GM12892 (cell line): ENCODE results near the gene MYCN.

- RRBS: no CpG with 5 or more reads among the region's 4 CpGs
Observed at GRCh38 chr2:13006383-13006671, 289.6 kb downstream of the TRIB2 start.

- RRBS: no CpG with 5 or more reads among the region's 11 CpGs
Observed at GRCh38 chr2:13537512-13538537, 821.1 kb downstream of the TRIB2 start.

DNA sequence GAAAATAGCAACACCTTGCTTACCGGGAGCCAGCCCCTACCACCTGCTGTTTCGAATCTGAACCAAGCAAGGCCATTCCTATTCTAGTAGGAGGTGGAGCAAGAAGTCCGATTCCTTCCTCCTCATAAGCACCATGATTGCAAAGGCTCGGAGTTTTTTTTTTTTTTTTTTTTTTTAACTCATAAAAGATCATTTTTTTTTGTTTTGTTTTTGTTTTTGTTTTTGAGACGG lies 77.9 kb downstream of the DDX1 start:
- RRBS: no CpG with 5 or more reads among the region's 5 CpGs

DNA sequence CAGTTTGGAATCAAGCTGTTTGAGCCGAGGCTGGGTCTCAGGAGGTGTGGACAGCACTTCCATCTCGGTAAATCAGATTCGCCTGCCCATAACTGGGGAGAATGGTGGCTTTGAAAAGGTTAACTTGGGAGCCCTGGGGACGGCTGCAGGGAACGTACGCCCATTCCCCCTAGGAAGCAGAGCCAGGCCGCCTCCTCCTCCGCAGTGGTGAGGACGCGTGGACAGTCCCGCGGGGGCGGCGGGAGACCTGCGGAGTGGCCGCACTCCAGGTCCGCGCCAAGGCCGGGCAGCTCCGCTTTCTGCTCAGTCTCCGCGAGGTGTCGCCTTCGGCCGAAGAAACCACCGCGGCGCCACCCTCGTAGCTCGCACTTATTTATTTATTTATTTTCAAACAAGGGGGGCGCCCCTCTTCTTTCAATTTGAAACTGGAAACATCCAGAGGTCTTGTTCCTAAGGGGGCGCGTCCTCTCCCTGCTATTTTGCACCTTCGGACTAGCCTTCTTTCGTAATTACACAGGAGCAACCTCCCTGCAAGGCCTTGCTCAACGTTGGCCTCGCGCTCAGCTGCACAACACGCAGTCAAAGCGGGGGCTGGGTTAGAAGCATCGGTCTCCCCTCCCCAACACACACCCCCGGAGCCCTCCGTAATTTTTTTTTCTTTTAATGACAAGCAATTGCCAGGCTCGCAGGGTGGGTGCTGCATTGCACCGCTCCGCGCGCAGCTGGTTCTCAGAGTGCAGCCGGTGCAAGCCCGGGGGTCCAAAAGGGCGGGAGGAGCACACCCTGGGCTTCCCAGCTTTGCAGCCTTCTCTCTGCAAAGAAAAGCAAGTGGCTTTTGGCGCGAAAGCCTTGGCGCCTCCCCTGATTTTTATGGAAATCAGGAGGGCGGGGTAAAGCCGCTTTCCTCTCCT lies 555 bp upstream of the MYCN start:
- RRBS: no CpG with 5 or more reads among the region's 56 CpGs

- RRBS: 16% methylated on average over 15 of the region's 46 CpGs
Observed at GRCh38 chr2:15940451-15941115, at the start of gene MYCN. MYCN (plus strand) TSS chr2:15940550.

DNA sequence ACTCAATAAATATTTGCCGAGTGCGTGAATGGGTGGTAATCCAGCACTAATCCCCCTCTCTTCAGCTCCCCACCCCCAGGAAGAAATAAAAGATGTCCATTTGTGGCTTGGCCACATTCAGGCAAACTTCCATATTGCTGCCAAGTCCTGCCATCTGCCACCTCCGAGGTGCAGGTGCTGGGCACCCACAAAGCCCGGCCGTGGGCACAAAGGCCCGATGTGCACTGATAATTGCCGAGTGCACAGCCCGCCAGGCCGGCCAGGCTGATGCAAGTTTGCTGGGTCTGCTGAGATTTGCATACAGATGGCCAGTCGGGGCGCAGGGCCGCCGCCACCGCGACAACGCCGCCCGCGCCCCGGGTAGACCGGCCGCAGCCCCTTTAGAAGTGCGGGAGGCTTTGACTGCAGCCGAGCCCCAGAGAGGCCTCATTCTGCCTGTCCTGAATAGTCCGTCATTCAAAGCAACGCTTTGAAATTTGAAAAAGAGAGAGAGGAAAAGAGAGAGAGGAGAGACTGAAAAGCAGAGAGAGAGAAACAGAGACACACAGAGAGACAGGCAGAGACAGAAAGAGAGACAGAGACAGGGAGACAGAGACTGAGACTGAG lies 72.8 kb downstream of the MYCN start:
- RRBS: 14% methylated on average over 6 of the region's 26 CpGs

DNA sequence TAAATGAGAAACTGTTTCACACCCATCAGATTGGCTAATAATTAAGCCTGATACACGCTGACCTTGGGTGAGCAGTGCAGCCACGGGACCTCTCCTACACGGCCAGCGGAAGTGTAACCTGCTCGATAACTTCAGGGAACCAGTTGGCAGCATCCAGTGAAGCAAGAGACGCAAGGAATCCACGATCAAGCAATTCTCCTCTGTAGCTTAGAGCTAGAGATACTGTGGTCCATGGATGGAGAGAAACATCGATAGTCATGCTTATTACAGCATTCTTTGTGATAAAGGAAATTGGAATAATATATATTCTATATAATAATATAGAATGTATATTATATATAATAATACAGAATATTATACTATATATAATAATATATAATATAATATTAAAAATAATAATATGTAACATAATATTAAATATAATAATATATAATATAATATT lies 202.7 kb downstream of the MYCN start:
- RRBS: no CpG with 5 or more reads among the region's 8 CpGs

GRCh38 chr2:16583810-16584582 lies 81.6 kb downstream of the CYRIA start:
- RRBS: no CpG with 5 or more reads among the region's 2 CpGs

DNA sequence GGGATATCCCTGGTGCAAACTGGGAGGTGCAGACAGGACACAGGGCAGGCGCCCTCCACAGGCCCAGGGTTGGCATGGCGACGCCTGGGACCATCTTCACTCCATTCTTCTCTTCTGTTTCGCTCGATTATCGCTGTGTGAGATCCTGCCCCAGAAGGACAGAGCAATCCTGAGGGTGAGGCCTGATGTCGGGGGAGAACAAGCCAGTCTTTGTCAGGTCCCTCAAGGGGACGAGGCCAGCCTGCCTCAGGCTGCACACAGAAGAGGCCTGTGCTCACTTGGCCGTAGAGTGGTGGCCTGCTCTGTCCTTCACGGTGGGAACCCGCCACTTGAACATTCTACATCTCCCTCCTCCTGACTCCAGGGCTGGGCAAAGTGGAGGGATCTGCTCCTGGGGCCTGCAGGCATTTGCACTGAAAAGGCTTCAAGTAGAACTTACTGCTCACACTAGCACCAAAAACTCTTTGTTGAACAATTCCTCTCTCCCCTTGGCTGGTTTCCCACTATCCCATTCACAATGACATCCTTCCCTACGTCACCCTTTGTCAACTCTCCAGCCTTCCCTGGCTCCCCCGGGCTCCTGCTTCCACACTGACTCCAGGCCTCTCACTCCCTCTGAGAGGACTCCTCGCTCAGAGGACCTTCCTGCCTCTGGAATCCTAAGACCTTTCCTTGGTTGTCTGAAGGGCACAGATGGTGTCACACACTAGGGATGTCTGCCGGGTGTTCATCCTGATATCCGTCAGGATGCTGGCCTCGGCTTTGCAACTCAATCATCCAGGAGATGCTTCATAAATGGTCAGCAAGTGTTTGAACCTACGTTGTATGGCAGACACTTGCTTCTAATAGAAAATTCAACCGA lies 49.5 kb downstream of the CYRIA start:
- RRBS: no CpG with 5 or more reads among the region's 19 CpGs

GRCh38 chr2:16704676-16704984 lies 39.0 kb upstream of the CYRIA start:
- RRBS: no CpG with 5 or more reads among the region's 3 CpGs

GRCh38 chr2:17615861-17616406 lies 75.4 kb downstream of the VSNL1 start:
- RRBS: no CpG with 5 or more reads among the region's 3 CpGs

- RRBS: no CpG with 5 or more reads among the region's 6 CpGs
Observed at GRCh38 chr2:17754850-17755443, 1.0 kb downstream of the GEN1 start.

DNA sequence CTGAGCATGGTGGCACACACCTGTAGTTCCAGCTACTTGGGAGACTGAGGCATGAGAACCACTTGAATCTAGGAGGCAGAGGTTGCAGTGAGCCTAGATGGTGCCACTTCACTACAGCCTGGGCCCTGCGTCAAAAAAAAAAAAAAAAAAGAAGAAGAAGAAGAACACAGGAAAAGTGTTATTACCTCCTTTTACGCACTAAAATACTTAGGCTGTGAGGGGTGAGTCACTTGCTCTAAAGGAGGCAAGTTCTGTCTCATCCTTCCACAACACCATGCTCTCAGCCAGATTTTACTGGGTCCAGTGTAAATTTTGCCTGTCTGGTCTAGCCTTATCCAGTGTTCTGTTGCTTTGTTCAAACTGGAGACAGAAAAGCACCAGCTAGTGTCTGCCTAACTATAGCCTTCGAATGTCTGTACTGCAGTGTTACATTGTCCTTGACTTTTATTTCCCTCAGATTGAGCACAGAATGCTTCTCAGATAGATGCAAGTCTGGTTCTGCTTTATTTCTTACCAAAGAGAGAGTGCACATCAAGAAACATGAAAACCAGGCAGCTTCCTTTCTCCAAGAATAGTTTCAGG lies 3.3 kb upstream of the MSGN1 start:
- RRBS: no CpG with 5 or more reads among the region's 3 CpGs

GRCh38 chr2:17830515-17830967 lies 14.3 kb downstream of the MSGN1 start:
- RRBS: no CpG with 5 or more reads among the region's 25 CpGs

DNA sequence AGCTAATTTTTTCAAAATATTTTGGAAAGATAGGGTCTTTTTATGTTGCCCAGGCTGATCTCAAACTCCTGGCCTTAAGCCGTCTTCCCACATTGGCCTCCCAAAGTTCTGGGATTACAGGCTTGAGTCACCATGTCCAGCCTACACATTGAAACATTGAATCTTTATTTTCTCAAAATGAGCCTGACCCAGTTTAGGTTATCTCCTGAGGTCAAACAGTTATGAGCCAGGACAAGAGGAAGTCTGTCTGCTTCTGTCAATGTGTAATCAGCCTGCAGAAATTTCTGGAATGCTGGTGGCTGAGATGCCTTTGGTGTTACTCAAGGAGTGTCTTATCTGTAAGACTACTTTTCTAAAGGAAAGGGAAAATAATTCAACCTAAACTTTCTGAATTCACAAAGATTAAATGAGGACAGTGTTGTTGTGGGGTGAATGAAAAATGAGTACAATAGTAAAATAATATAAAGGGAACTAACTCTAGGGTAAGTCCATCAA lies 261.0 kb downstream of the RDH14 start:
- RRBS: no CpG with 5 or more reads among the region's 1 CpG

GRCh38 chr2:18791312-18791678 lies 201.9 kb upstream of the NT5C1B start:
- RRBS: no CpG with 5 or more reads among the region's 5 CpGs

DNA sequence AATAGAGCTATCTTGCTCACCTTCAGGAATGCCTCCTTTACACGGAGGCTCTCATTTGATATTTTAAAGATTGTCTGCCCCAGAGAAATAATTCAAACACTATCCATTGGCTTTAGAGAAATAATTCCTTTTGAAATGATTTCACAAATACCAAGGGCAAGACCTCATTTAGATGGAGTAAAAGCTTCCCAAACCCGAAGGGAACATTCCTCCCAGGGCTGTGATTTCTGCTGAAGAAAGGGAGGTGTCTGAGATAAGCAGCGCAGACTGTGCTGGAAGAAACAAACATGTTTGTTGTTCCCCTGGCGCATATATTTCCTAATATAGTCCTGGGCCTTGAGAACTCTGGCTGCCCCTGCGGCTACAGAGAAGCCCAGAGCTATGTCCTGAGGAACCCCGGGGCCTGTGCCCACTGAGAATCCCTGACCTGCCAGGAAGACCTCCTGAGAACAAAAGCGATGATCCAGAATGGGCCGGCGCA lies 372.6 kb upstream of the NT5C1B start:
- RRBS: no CpG with 5 or more reads among the region's 9 CpGs

- RRBS: no CpG with 5 or more reads among the region's 20 CpGs
Observed at GRCh38 chr2:19347251-19347884, 11.1 kb downstream of the OSR1 start.

DNA sequence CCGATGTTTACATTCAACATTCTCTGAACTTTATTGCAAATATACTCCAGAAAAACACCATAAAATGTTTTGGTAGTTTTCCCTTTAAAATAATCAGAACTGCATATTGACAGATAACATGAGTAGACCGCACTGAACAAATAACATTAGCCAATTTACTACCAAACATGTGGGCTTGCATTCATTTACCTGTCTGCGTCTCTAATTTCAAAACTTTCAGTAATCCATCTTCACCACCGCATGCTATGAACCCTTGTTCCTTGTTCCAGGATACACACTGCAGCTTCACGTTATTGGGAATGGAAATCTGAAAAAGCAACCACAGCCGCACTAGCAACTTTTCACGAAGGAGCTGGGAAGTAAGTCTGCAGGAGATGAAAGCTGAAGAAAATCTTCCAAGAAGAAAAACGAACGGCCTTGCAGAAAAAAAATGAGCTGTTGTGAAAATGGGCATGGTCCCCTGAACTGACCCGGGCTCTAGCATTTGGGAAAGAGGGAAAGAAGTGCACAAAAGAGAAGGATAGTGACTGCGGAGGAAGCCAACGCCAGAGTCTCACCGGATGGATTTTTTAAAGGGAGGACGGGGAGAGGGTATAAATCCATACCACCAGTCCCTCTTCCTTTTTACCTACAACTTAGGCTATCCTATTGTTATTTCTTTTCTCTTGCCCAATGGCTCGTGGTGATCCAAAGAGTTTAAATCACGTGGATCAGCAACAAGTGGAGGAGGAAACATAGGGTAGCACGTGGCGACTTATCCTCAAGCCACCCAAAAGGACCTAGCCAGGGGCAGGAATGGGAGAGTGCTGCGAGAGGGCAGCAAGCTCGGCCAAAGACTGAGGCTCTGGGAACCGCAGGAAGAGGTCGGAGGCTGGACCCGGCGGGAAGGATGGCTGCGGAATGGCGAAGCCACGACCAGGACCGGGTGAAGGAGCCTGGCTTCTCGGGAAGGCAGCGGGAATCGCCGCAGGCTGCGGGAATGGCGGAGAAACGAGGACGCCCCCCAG lies 626 bp downstream of the WDR35 start:
- RRBS: 4% methylated on average over 4 of the region's 36 CpGs

DNA sequence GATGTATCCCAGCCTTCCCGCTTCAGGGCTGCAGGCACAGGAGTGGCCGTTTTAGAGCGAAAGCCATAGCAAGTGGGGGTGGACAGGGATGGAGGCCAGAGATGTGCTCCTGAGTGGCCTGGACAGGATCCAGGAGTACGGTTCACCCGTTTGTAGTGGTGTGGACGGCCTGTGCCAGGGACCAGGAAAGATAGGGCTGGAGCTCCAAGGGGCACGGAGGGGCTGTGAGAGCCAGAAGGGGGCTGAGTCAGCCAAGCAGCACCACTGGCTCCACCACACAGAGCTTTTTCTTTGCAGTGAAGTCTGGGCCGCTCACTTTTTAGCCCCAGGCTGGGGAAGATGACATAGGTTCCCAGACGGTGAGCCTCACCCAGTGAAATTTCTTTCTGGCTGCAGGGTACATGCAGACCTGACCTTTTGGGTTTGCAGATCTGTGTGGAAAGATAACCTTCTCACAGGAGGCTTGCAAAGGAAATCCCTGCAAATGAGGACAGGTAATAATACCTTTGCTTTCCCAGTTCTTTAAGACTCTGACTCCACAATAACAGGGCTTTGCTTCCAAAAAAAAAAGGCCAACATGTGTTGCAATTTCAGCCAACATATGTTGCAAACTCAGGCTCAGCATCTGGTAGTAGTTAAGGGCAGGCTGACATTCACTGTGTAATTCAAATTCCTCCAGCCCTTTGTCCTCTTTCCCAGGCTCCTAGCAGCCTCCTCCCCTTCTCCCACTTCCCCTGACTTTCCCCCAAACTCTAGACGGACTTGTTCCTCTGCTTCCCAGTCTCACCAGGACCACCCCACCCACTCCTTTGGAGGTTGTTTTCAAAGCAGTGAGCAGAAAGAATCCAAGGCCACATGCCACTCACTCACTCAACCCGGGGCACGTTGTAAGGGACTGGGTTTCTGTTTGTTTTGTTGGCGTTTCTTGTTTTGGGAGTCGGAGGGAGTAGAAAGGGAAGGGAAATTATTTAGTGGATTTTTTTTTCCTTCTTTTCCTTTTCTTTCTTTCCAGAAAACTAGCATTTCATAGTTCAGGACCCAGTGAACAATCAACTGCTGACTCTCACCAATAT lies 20.3 kb upstream of the LAPTM4A start:
- RRBS: no CpG with 5 or more reads among the region's 14 CpGs